Choroid plexus epithelial cell (primary cell): ENCODE measurements around the genes EDC3 and ODF3L1.

- RRBS, result 8% methylated on average over 12 of the region's 44 CpGs
Observed at GRCh38 chr15:74597933-74599198, 17.3 kb upstream of the CLK3 start.

GRCh38 chr15:74627129-74627993, 11.7 kb downstream of the CLK3 start:
- RRBS, result 90% methylated on average over 1 of the region's 8 CpGs

- RRBS, result no CpG with 5 or more reads among the region's 6 CpGs
Observed at GRCh38 chr15:74643303-74643969, 27.8 kb downstream of the CLK3 start.

DNA sequence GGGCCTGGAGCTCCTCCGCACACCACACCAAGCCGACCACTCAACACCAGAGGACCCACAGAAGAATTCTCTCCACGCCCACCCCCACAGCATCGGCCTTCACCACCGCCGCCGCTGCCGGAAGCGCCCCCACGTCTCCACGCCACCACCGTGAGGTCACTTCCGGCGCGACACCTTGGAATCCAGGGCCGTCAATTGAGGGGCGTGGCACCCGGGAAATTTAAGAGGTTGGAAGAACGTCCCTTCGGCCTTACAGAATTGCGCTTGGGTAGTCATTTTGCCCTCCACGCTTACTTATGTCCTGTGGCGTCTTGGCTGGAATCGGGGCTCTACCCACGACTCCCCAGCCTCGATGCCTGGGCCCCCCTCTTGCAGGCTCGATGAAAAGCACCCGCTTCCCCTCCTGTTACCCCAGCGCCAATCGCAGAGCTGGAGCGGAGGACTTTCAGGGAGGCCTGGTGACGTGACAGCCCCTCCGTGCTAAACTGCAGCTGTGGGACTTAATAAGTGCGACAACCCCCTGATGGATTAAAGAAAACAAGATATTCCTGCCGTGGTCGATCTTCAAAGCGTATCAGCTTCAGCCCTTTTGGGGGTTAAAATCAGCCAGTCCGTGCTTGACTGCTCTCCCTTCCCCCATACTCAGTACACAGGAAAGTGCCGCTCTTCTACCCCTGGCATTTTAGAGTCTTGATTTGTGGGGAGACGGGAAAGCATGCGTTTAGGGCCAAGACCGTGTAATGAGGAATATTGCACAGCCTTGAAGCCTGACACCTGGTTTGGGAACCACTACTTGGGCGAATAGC, at the start of gene EDC3:
Gene EDC3, minus strand, starts transcription at position 133 of the 806 bp plus-strand sequence.
- RRBS, result 3% methylated on average over 11 of the region's 43 CpGs

- RRBS, result no CpG with 5 or more reads among the region's 14 CpGs
Observed at GRCh38 chr15:74787482-74788242, 5.8 kb downstream of the CSK start.

DNA sequence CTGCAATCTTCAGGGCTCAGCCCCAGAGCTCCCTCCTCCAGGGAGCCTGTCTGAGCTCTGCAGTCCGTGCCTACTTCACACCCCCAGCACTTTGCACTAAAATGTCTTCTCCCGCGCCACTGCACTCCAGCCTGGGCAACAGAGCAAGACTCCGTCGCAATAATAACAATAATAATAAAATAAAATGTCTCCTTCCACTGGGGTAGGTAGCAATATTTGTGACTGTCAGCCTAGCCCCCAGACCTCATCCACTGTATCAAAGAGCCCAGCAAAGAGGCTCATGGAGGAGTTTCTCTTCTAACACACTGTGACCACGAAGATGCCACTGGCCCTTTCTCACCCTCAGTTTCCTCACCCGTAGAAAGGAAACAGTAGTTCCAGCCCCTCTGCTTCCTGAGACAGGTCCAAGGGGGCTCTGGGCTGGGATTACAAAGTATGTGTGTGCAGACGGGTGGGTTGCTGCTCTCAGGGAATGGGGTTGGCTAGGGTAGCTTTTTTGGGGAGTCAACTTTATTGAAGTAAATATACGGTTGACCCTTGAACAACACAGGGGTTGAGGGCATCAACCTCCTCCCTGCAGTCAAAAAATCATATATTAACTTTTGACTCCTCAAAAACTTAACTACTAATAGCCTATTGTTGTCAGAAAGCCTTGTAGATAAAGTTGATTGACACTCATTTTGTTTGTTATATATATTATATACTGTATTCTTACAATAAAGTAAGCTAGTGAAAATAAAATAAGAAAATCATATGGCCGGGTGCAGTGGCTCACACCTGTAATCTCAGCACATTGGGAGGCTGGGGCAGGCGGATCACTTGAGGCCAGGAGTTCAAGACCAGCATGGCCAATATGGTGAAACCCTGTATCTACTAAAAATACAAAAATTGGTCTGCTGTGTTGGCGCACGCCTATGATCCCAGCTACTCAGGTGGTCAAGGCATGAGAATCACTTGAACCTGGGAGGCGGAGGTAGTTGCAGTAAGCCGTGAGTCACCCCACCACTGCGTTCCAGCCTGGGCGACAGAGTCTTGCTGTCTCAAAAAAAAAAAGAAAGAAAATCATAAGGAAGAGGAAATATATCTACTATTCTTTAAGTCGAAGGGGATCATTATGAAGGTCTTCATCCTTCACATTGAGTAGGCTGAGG, 13.7 kb downstream of the CSK start:
- RRBS, result no CpG with 5 or more reads among the region's 18 CpGs

- RRBS, result 93% methylated on average over 3 of the region's 16 CpGs
Observed at GRCh38 chr15:74801653-74802249, 10.9 kb upstream of the LMAN1L start.

DNA sequence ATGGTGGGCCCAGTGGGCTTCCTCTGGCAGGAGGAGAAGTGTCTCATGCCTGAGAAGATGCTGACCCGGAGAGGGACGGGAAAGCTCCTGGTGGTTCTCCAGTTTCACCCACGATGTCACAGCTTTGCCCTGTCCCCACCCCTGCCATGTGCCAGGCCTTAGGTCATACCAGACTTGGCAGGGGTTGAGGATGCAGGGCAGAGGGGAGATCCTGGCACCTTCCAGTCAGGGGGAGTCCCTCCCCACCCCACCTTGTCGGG, 9.1 kb upstream of the LMAN1L start:
- RRBS, result no CpG with 5 or more reads among the region's 4 CpGs

DNA sequence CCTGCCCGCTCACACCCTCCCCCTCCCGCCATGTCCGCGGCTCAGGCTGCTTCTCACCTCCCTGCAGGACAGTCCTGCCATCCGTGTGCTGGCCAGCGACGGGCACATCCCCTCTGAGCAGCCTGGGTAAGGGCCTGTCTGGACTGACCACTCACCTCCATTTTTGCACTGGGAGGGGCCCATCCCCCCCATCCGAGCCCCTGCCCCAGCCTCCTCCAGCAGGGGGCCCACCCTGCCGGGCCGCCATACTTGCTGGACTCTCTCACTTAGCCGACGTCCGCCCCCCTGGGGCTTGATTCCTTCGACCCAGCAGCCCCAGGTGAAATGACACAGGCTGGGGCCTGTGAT, 3.9 kb downstream of the LMAN1L start:
- RRBS, result no CpG with 5 or more reads among the region's 14 CpGs

DNA sequence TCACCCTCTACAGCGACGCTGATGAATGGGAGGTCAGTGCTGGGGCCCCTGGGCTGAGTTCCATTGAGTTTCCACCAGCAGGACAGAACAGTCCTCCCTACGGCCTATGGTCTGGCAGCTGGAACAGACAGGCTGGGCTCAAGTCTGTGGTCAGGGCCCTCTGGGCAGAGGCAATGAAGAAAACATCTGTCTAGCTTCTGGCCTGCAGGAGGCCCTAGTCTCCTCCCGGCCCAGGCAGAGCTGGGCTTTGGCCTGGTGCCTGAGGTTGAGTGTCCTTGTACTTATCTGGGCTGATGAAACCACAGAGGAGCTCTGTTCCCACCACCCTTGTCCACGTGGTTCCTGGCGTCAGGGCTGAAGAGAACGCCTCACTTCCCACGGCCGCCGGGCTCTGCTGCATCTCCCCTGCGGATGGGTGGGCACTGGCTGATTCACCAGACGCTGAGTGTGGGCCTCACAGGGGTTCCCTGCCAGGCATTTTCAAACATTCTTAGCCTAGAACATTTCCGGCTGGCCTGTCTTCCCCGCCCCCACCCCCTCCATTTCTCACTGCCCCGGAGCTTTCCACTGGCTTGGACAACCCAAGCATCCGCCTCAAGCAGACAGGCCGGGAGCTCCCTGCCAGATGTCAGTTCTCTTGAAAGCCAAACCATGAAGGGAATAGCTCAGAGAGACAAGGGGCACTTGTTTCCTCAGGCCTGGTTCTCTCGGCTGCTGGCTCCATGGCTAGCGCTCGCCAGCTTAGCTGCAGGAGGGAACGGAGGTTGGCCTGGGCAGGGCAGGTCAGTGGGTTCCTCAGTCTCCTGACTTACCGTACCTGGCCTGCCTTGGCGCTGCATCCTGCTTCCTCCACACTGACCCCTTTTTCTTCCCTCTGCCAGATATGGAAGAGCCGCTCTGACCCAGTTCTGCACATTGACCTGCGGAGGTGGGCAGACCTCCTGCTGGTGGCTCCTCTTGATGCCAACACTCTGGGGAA, 20.4 kb downstream of the PPCDC start:
- RRBS, result 3% methylated on average over 5 of the region's 25 CpGs

- RRBS, result 70% methylated on average over 2 of the region's 5 CpGs
Observed at GRCh38 chr15:75210276-75210978, 8.7 kb downstream of the C15orf39 start.

- RRBS, result no CpG with 5 or more reads among the region's 4 CpGs
Observed at GRCh38 chr15:75218547-75218932, 16.9 kb downstream of the C15orf39 start.

DNA sequence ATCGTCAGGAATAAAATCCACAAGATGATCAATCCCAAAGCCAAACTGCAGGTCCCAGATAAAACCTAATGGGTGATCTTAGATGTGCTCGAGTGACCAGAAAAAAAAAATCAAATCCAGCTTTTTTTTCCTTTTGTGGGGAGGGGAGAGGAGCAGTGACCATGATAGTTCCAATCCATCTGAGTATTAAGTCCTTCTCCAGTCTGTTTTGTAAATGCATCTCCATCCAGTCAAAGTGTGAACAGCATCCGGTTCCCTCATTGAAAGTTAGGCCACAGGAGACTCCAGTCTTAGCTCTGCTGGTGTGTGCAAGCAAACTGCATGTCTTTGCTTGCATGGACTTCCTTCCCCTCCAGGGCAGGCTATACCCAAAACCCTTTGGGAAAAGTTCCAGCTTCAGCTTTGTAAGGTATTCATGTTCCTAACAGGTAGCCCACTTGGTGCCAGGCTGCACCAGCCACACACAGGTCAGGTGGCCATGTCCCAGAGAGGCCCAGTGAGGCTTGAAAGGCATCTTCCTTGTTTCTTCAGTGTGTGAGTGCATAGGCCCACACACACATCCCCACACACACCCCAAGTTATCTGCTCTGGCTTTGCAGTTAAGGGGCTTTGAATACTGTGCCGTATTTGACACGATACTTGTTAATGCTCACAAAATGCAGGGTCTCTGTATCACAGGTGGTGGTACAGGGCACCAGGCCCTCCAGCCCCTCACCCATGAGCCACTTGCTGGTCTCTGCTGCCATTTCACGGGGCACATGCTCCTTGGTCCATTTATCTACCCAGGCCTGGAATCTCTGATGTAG, 3.2 kb upstream of the MAN2C1 start:
- RRBS, result no CpG with 5 or more reads among the region's 6 CpGs

DNA sequence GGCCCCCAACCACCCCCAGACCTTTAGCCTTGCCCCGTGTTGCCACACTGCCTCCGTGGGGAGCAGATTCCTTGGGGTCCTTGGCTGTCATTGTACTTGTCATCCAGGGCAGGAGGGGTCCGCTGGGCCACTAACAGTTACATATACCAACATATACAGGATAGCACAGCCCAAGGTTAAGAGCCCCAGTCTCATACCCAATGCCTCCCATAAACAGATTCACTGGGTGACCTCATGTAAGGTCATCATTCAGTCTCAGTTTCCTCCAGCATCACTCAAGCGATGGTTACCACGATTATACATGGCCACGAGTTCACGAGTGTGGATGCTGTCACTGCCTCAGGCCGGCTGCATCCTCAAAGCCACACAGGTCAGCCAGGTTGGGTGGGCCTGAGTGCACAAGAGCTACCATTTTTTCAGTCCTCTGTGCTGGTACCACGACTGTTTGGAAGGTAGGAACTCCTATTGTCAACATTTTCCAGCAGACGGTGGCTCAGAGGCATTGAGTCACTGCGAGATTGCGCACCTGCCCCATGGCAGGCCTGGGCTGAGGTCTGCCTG, 15.9 kb downstream of the SNX33 start:
- RRBS, result no CpG with 5 or more reads among the region's 12 CpGs

- RRBS, result no CpG with 5 or more reads among the region's 14 CpGs
Observed at GRCh38 chr15:75696130-75696752, 16.4 kb downstream of the CSPG4 start.

- RRBS, result no CpG with 5 or more reads among the region's 11 CpGs
Observed at GRCh38 chr15:75705822-75706430, 6.7 kb downstream of the CSPG4 start.

- RRBS, result no CpG with 5 or more reads among the region's 7 CpGs
Observed at GRCh38 chr15:75723792-75724318, at the start of gene ODF3L1. ODF3L1 (plus strand) TSS chr15:75724041.

DNA sequence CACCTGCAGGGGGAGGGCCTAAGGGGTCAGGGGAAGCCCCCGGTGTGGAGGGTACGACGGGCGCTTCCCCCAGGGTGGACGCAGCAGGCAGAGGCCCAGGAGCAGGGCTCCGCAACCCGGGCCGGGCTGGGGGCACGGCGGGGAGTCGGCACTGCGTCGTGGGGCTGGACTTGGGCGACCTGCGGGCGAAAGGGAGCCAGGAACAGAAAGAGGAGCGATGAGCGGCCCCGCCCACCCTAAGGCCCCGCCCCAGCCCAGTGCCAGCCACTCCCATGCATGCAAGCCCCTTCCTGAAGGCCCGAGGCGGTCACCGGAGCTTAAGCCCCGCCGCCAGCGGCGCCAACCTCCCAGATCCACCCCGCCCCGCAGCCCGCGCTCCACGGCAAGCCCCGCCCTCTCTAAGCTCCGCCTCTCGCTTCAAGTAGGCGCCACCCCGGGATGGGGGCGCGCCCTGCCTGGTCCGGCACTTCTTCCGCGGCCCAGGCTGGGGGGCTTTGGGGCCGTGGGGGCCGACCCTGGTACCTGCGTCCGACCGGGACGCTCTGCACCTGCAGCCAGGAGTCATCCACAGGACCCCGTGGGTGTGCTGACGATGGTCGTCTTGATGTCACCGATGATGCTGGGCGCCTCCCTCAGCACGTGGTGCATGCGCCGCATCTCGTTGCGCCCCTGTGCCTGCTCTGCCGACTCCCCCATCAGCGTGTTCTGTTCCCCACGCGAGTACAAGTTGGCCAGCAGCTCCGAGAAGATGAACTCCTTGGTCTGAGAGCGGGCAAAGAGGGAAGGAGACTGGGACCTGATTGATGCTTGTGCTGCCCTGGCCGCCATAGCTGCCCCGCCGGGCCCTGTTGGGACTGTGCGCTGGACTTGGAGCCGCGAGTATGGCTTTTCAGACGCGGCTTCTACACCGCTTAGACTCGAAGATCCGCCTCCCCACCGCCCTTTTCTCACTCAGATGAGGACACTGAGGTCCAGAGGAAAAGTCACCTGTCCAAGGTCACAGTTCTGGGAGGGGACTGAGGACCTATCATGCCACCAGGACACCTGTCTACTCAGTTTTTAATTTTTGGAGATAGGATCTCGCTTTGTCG, 14.9 kb downstream of the ODF3L1 start:
- RRBS, result 7% methylated on average over 12 of the region's 78 CpGs

DNA sequence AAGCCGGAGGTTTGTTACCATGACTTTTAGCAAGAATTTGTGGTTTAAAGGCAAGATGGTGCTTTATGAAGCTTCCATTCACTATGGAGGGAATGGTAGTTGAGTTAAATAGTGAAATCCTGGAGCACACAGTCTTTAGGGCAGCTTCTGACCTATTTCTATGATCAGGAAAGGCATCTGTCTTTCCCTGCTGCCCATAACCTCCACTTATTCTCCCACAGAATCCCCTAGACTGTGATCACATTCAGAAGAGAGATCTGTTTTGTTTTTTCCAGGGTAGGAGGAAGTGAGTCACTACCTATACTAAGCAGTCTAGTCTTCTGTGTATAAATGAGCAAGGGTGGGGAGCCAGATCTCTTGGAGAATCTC, 11.9 kb upstream of the FBXO22 start:
- RRBS, result no CpG with 5 or more reads among the region's 1 CpG

- RRBS, result no CpG with 5 or more reads among the region's 10 CpGs
Observed at GRCh38 chr15:75901831-75902542, 1.7 kb upstream of the FBXO22 start.